Testis (tissue), 5 donors: ENCODE measurements around the genes KLRF1, CLEC2A, CLEC7A and KLRC4.

- PRO-cap, 3 experiments, result peak in 3 of 3 experiments; most common plus-strand start chr12:9447988 (in 2); most common minus-strand start chr12:9447893 (in 1)
- RAMPAGE, long total RNA, 2 experiments, result start-site peak on the plus strand in 1 of 2 experiments, at chr12:9448310-9448339 at its widest, 41 reads per replicate; start-site peak on the minus strand in 2 of 2 experiments, at chr12:9448187-9448227 at its widest, 110 to 169 reads per replicate
- RRBS, result no CpG with 5 or more reads among the region's 63 CpGs
Measured at GRCh38 chr12:9447729-9448607, 159.7 kb downstream of the KLRB1 start.

GRCh38 chr12:9449611-9450124 lies 158.0 kb downstream of the KLRB1 start:
- PRO-cap, 3 experiments, result peak in 3 of 3 experiments; most common minus-strand start chr12:9449792 (in 3)
- RAMPAGE, long total RNA, 2 experiments, result start-site peak on the minus strand in 2 of 2 experiments, at chr12:9449762-9449860 at its widest, 145 to 172 reads per replicate
- RRBS, result no CpG with 5 or more reads among the region's 13 CpGs

- PRO-cap, 3 experiments, result no peak in any of the 3 experiments
- RAMPAGE, long total RNA, 2 experiments, result no peak in any of the 2 experiments
- RRBS, result no CpG with 5 or more reads among the region's 8 CpGs
Measured at GRCh38 chr12:9647264-9647786, 22.2 kb upstream of the CLEC2D start.

- PRO-cap, 3 experiments, result no peak in any of the 3 experiments
- RAMPAGE, long total RNA, 2 experiments, result no peak in any of the 2 experiments
- RRBS, result no CpG with 5 or more reads among the region's 3 CpGs
Measured at GRCh38 chr12:9652035-9652492, 17.4 kb upstream of the CLEC2D start.

DNA sequence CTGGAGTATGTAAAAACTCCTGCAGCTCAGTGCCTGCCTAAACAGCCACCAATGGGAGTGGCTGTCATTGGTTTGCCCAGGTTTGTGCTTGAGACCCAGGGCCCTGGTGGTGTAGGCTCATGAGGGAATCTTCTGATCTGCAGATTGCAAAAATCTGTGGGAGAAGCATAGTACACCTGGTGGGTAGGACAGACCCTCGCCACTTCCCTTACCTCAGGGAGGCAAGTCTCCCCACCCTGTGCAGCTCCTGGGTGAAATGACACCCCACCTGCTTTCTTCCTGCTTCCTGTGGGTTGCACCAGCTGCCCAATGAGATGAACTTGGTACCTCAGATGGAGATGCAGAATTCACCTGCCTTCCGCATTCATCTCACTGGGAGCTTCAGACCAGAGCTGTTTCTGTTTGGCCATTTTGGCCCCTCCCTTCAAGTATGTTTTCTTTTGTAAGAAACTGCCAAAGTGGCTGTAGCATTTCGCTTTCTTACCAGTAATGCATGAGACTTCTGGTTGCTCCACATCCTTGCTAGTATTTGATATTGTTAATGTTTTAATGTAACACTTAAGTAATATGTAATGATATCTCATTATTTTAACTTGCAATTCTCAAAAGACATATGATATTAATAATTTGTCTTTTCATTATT lies 4.7 kb downstream of the CLEC2D start:
- PRO-cap, 3 experiments, result no peak in any of the 3 experiments
- RAMPAGE, long total RNA, 2 experiments, result no peak in any of the 2 experiments
- RRBS, result no CpG with 5 or more reads among the region's 3 CpGs

DNA sequence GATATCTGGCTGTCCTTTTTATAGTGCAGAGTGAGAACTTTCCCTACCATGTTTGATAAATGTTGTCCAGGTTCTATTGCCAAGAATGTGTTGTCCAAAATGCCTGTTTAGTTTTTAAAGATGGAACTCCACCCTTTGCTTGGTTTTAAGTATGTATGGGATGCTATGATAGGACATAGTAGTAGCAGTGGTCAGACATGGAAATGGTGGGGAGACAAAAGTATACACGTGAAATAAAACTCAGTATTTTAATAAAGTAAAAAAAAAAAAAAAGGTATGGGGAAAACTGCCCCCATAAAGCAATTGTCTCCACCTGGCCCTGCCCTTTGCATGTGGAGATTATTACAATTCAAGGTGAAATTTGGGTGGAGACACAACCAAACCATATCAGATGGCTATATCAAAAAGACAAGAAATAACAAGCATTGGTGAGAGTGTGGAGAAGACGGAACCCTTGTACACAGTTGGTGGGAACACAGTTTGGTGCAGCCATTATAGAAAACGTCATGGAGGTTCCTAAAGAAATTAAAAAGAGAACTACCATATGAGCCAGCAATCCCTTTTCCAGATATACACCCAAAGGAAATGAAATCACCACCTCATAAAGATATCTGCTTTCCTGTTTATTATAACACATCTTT lies 26.9 kb downstream of the CLEC2D start:
- PRO-cap, 3 experiments, result no peak in any of the 3 experiments
- RAMPAGE, long total RNA, 2 experiments, result no peak in any of the 2 experiments
- RRBS, result no CpG with 5 or more reads among the region's 3 CpGs

GRCh38 chr12:9717370-9717829 lies 43.3 kb downstream of the CD69 start:
- PRO-cap, 3 experiments, result no peak in any of the 3 experiments
- RAMPAGE, long total RNA, 2 experiments, result no peak in any of the 2 experiments
- RRBS, result no CpG with 5 or more reads among the region's 3 CpGs

DNA sequence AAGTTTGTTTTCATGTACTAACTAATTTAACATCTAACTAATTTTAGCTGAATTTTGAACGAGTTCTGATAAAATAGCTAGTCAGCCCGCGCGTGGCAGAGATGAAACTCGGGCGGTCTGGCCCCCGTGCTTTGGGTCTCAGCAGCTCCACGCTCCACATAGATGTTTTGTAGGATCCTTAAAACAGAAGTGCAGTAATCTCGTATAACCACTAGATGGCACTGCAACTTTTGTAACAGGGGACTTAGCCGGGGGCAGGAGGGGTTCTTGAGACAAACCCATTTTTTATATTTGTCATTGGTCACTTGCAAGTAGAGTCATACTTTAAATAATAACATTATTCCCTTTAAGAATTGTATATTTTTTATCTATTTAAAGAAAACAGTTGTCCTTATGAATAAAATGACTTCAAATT lies 10.0 kb downstream of the CD69 start:
- PRO-cap, 3 experiments, result no peak in any of the 3 experiments
- RAMPAGE, long total RNA, 2 experiments, result no peak in any of the 2 experiments
- RRBS, result no CpG with 5 or more reads among the region's 10 CpGs

DNA sequence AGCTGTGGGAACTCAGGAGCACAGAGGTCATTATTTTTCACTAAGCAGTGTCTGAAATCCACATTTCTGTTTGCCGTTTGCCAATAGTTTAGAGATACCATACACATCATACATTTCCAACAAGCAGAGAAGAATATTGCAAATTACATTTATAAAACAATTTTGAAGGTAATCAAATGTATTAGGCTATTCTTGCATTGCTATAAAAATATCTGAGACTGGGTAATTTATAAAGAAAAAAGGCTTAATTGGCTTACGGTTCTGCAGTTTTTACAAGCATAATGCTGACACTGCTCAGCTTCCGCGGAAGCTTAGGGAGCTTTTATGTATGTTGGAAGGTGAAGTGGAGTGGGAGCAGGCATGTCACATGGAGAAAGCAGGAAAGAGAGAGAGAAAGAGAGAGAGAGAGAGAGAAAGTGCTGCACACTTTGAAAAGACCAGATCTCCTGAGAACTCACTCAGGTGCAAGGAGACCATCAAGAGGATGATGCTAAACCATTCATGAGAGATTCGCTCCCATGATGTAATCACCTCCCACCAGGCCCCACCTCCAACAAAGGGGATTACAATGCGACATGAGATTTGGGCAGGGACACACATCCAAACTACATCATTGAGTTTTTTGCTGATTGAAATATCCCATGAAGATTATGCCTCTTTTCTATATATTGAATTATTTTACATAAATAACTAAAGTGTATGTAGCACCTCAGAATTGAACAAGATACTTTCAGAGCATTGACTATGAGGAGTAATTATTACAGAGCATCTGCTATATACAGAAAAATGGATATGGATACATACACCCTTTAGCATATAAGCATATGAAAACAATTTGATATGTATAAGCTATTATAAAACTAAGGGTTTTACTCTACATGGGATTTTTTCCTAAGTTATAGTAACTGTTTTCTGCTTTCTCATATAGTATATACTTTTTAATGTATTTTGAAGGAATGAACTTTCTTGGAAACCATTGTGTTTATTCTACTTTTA lies 8.9 kb downstream of the CD69 start:
- PRO-cap, 3 experiments, result no peak in any of the 3 experiments
- RAMPAGE, long total RNA, 2 experiments, result no peak in any of the 2 experiments
- RRBS, result no CpG with 5 or more reads among the region's 6 CpGs

DNA sequence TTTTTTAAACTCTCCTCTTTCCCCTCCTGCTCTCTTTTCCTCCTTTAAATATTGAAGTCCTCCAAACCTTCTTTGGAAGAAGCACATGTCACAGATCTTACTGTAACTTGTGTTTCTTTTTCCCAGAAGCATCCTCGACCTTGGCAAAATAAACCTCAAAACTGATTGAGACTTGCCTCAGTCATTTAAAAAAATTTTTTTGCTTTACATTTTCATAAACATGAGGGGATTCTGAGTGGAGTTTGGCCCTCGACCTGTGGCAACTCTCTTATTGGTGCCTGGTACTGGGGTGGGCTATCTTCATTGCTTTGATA lies 15.4 kb upstream of the CD69 start:
- PRO-cap, 3 experiments, result no peak in any of the 3 experiments
- RAMPAGE, long total RNA, 2 experiments, result no peak in any of the 2 experiments
- RRBS, result no CpG with 5 or more reads among the region's 2 CpGs

DNA sequence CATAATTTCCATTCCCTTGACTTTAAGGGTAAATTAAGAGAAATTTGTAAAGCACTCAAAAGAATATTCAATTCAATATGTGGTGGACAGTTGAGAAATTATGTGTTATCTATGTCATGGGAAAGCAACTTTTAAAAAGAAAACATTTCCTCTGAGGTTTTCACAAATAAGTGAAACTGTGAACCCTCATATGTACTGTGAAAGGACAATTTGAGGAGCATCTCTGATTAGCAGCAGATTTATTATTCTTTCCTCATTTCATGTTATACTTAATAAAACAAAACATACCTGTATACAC lies at the start of gene KLRF1:
KLRF1 (plus strand) TSS at position 256 of the 298 bp plus-strand sequence.
- PRO-cap, 3 experiments, result no peak in any of the 3 experiments
- RAMPAGE, long total RNA, 2 experiments, result no peak in any of the 2 experiments

DNA sequence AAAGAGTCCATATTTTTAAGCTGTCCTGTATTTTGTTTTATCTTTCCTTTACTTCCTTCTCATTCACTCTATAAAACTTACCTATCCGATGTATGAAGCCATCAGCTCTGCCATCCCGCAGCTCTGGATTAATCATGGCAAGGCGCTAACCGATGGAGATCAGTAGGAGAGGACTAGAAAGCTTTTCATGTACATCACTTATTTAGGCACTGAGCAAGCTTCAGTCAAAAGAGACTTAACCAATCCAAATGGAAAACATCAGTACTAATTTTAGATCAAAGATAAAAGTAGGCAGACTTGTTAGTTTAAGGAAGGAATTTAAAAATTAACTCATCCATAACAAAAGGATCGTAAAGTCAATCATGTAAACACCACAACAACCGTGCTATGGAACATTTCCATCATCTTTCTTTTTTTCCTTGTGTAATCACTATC lies at the start of gene CLEC2A:
CLEC2A (minus strand) TSS at position 177 of the 435 bp plus-strand sequence.
- PRO-cap, 3 experiments, result no peak in any of the 3 experiments
- RAMPAGE, long total RNA, 2 experiments, result no peak in any of the 2 experiments
- RRBS, result no CpG with 5 or more reads among the region's 6 CpGs

DNA sequence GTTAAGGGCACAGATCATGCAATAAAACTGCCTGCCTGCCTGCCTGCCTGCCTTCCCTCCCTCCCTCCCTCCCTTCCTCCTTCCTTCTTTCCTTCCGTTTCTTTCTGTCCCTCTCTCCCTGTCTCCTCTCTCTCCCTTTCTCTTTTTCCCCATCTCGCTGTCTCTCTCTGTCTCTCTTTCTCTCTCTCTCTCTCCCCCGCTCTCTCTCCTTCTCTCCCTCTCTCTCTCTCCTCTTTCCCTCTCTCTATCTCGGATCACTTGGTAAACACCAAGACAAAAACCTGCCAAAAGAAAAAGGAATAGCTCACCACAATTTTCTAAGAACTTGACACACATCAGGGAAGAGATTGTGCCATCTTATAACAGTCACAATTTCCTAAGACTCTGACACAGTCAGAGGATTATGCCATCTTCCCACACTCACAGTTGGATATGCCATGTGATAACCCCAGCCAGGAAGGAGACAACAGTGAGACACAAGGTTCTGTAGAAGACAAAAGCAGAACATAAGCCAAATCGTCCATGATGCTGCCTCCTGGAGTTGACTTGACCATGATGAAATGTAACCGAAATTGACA lies 2.9 kb upstream of the CLEC9A start:
- PRO-cap, 3 experiments, result no peak in any of the 3 experiments
- RAMPAGE, long total RNA, 2 experiments, result no peak in any of the 2 experiments
- RRBS, result no CpG with 5 or more reads among the region's 6 CpGs

GRCh38 chr12:10129947-10130448 lies at the start of gene CLEC7A:
TSS of gene CLEC7A (minus strand) at chr12:10130199.
- PRO-cap, 3 experiments, result peak in 1 of 3 experiments; most common minus-strand start chr12:10130258 (in 1)
- RAMPAGE, long total RNA, 2 experiments, result no peak in any of the 2 experiments
- RRBS, result no CpG with 5 or more reads among the region's 2 CpGs

GRCh38 chr12:10160915-10161276 lies 11.0 kb downstream of the OLR1 start:
- PRO-cap, 3 experiments, result no peak in any of the 3 experiments
- RAMPAGE, long total RNA, 2 experiments, result no peak in any of the 2 experiments
- RRBS, result no CpG with 5 or more reads among the region's 5 CpGs

DNA sequence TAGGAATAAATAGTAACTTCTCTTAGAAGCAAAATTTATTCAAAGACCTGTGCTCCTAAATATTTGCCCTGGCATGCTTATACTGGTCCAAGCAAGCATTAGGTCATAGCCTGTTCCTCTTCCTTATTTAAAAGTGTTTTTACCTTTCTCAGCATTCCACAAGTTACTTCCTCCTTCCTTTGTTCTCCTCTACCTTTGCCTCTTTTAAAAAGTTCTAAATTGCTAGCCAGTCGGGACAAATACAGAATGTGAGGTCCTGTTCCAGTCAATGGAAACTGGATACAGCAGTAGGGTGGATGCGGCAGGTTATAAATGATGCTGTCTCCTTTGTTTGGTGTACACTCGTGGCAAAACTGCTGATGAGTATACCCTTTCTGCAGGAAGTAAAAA lies 27.7 kb downstream of the KLRK1 start:
- PRO-cap, 3 experiments, result no peak in any of the 3 experiments
- RAMPAGE, long total RNA, 2 experiments, result no peak in any of the 2 experiments
- RRBS, result no CpG with 5 or more reads among the region's 3 CpGs

GRCh38 chr12:10363519-10364378 lies 26.1 kb downstream of the KLRK1 start:
- PRO-cap, 3 experiments, result no peak in any of the 3 experiments
- RAMPAGE, long total RNA, 2 experiments, result start-site peak on the plus strand in 2 of 2 experiments, at chr12:10363616-10363997 at its widest, 18 to 255 reads per replicate
- RRBS, result no CpG with 5 or more reads among the region's 14 CpGs

- PRO-cap, 3 experiments, result no peak in any of the 3 experiments
- RAMPAGE, long total RNA, 2 experiments, result start-site peak on the minus strand in 1 of 2 experiments, at chr12:10409479-10409589 at its widest, 13 reads per replicate
- RRBS, result no CpG with 5 or more reads among the region's 1 CpG
Measured at GRCh38 chr12:10409279-10409775, at the start of gene KLRC4. TSS of gene KLRC4 (minus strand) at chr12:10409757.

- PRO-cap, 3 experiments, result no peak in any of the 3 experiments
- RAMPAGE, long total RNA, 2 experiments, result no peak in any of the 2 experiments
- RRBS, result no CpG with 5 or more reads among the region's 4 CpGs
Measured at GRCh38 chr12:10641559-10642342, 28.3 kb upstream of the MAGOHB start.

- PRO-cap, 3 experiments, result no peak in any of the 3 experiments
- RAMPAGE, long total RNA, 2 experiments, result no peak in any of the 2 experiments
- RRBS, result no CpG with 5 or more reads among the region's 2 CpGs
Measured at GRCh38 chr12:10700807-10701465, 22.2 kb downstream of the YBX3 start.